ENCODE measurements around a stretch of chr10.

- PRO-cap, result no peak
Observed at GRCh38 chr10:132322674-132323280, 9.2 kb upstream of the LRRC27 start.

GRCh38 chr10:132336719-132337737 lies 5.0 kb downstream of the LRRC27 start:
- PRO-cap, result bidirectional peak, plus-strand start at chr10:132337110, minus-strand start at chr10:132337087; bidirectional peak, plus-strand start at chr10:132337340, minus-strand start at chr10:132337320

DNA sequence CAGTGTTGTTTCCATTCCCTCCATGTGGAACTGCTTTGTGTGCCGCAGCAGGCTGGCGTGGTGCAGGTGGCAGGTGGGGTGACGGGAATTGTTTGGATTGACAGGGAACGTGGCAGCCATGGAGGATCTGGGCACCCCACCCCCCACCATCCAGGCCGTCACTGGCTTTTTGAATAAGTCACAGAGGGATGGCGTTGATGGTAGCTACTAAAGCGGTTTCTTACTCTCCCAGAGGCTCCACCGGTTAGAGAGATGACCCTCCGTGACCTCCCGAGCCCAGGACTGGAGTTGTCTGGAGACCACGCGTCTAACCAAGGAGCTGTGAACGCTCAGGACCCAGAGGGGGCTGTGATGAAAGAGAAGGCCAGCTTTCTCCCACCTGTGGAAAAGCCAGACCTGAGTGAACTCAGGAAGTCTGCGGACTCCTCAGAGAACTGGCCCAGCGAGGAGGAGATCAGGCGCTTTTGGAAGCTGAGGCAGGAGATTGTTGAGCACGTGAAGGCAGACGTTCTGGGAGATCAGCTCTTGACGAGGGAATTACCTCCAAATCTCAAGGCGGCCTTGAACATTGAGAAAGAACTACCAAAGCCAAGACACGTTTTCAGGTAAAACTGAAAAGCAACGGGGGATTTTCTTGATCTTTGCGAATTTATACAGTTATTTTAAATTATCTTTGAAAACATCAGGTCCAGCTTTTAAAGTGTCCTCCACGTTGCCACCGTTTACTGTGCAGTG lies 15.9 kb downstream of the LRRC27 start:
- PRO-cap, result no peak

DNA sequence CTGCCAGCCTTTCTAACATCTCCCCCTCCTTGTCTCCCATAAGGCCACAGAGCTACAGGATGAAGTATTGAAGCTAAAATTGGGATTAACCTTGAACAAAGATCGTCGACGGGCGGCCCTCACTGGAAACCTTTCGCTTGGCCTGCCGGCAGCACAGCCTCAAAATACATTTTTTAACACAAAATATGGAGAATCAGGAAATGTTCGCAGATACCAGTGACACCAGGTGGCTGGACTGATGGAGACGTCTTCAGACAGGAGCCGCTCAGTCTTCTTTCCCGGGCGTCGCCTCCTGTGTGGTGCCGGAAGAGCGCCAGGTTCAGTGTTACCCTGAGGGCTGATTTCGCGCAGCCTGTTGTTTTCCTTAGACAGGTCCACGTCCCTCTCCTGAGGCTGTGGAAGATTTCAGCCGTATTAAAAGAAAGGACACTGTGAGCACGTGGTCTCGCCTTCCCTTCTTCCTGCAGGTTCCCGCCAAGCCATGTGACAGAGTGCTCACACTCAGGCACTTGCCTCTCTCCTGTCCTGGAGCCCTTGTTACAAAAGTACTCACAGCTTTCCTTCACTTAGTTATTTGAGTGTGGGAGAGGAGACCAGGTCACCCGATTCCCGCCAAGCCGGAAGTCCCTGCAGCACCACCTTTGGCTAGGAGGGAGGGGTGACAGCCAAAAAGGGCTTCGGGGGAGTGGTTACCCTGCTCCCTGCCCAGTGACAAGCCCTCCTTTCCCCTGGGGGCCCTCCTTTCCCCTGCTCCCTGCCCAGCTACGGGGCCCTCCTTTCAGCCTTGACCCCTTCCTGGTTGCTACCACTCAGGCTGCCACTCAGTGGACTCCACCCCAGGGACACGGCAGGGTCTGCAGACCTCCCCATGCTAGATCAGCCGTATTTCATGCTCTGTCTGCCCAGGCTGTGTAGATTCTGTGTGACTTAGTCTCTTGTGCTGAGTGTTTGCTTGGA lies 21.7 kb upstream of the PWWP2B start:
- PRO-cap, result no peak

DNA sequence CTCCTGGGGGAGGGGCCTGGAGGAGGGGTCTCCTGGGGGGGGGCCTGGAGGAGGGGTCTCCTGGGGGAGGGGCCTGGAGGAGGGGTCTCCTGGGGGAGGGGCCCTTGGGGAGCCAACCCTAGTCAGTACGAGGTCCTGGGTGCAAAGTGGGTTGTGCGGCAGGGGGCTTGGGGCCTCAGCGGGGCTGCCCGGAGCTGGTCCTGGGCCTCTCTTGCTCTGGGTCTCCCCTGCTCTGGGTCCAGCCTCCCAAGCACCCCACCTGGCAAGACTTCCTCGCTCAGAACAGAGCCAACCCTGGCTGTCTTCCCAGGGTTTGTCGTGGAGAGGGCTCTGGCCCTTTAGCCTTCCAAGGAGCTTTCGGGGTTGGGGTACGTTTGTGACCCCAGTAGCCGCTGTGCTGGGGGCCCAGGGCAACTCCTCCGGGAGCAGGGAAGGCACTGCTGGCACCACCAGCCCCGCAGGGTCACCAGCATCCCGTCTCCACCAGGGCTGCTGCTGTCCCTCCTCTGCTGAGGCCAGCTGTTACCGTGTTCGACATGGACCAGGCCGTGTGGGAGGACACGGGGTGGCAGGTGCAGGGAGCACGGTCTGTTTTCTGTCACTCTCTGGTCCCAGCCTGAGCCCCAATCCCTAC lies 22.7 kb downstream of the PWWP2B start:
- PRO-cap, result no peak

DNA sequence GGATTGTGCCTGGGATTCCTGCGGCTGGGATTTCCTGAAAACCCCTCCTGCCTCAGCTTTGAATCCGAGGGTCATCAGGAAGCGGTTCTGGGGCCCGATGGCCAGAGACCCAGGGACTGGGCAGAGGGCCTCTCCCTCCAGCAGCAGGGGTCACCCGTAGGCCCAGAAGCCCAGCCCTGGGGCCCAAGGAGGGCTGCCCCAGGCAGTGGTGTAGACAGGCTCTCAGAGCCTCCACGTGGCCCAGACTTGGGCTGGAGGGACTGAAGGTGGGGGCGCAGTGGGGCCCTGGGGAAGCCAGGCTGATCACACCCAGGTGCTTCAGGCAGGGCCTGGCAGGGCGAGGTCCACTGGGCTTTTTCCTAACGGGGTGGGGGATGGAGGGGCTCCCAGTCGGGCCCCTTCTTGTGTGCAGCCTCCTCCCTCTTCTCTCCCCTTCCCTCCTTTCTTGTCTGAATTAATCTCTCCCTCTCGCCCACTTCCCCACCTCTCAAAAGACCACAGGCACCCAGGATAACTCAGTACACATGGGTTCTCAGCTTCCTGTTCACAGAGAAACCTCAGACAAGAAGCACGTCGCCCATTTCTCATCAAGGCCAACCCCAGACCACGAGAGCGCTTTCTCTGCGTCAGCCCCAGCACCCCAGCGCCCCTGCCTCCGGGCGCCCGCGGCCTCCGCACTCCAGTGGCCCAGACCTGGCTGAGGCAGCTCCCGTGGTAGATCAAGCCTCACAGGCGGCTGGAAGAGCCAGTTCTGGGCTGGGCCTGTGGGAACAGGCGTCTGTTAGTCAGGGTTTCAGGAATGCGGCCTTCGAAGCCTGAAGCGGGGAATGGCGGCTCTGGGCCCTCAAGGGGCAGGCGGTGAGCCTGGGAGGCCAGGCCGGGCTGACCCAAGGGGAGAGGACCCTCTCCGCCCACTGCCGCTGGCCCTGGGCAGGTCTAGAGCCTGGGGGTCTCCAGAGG lies 50.5 kb downstream of the PWWP2B start:
- PRO-cap, result bidirectional peak, plus-strand start at position 541 of the sequence, minus-strand start at position 262 of the sequence; bidirectional peak, plus-strand start at position 784 of the sequence, minus-strand start at position 695 of the sequence

GRCh38 chr10:132470333-132470933 lies 67.2 kb upstream of the INPP5A start:
- PRO-cap, result no peak

- PRO-cap, result no peak
Observed at GRCh38 chr10:132519015-132519446, 18.6 kb upstream of the INPP5A start.

DNA sequence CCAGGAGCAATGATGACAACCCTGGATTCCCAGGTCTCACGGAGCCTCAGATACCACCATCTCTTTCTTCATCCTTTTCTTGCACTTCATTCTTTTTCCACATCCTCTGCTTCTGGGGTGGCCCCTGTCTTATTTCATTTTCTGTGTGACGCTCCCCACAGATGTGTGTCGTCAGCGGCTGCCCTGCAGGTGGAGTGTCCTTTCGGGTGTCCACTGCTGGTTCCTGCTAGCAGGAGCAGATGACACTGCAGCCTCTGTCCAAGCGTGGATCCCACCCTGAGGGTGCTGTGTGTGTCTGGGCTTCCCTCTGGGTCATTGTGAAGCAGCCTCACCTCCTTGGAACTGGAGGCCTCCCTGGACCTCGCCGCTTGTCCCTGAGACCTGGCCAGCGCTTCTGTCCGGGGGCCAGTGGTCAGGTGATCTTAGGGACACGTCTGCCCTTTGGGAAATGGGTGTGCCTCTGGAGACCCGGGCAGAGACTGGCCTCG lies 48.1 kb downstream of the INPP5A start:
- PRO-cap, result no peak

GRCh38 chr10:132586844-132587813 lies 49.5 kb downstream of the INPP5A start:
- PRO-cap, result no peak

DNA sequence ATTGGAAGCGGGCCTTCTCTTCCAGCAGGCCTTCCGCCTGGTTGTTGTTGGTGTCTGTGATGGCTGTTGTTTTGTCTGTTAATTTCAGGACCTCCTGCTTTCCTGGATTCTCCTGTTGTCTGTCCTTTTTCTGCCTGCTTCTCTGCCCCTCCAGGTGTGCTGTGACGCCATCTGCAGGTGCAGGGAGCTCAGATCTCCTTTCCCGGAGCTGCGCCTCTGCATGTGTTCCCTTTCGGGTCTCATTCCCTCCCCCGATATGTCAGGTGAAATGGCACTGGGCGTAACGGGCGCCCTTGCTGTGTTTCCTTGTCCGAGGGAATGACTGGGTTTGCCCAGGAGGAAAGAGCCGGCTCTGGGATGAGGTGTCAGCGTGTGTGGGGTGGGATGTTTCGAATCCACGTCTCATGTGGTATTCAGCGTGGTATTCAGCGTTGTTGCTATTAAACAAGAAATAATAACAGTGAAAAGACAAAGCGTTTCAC lies 54.0 kb downstream of the INPP5A start:
- PRO-cap, result bidirectional peak, plus-strand start at position 349 of the sequence, minus-strand start at position 241 of the sequence

DNA sequence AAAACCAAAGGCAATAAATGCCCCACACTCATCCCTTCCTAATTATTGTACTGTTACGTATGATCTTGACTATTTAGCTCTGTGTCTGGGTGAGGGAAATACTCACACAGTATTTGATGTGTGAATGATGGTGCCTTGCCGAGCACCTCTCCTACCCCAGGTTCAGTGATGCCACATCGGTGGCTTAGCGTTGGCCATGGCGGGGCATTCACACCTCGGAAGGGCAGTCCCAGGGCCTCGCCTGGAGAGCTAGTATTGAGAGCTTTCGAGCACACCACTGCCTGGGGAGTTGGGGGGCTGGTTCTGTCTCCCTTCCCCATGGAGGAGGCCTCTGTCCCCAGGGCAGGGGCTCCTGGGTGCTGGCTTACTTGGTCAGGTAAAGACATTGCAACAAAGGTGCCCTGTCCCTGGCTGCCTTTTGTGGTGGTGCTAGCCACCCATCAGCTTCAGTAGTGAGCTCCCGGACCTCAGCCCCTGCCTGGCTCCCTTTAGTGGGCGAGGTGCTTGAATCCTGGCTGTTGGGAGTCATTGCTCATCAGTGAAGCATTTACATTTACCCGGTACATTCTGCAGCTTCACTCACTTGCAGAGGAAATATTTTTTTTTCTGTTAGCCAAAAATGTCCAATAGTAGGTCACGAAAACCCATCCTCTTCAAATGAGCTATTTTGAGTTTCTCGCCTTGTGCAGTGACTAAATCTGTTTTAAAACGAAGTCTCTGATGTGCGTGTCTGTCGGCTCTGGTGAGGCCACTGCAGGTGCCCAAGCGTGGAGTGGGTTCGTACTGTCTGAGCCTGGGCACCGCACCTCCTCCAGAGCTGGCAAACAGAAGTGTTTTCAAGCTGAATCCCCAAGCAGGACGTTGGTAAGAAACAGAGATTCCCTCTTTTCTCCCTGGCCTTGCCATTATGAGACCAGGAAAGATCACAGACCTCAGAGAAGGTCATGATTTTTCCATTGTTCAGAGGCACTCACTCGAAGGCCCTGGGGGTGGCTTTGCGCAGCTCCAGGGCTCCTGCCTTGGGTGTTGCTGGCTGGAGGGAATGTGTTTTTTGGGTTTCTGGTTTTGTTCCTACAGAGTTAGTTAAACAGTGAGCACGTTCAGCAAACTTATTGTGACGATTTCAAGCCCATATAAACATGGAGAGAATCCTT lies 95.5 kb downstream of the INPP5A start:
- PRO-cap, result no peak

DNA sequence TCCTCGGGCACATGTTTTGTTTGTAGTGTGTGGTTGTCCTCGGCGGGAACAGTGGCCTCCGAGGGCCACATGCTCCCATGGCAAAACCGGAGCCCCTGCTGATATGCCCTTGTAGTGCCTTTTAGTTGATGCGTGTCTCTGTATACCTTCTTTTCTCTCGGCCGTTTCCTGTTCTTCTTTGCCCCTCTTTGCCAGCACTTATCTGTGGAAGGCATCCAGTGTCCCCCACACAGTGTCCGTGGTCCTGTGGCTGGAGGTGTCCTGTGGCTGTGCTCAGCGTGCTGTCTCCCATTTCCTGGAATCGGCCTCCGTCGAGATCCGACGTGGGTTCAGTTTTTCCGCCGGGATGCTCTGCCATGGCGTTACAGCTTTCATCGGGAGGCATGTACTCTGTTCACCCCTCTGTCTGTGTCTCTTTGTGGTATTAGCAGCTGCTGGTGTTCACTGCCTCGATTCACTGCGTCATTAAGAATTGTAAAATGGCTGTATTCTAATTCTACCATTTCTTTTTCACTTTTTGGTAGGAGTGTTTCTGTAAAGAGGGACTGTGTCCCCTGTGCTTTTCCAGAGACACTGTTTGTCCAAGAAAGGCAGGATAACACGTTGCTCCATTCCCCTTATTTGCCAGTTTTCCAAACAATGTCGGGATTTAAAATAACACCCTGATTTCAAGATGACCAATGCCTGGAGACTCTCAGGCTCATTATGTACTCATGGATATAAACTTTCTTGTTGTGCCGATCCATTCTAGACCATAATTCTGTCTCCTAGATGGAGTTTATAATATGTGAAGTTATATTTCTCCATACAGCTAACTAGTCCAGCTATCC lies 103.2 kb downstream of the INPP5A start:
- PRO-cap, result no peak

GRCh38 chr10:132732557-132733111 lies 53.3 kb downstream of the NKX6-2 start:
- PRO-cap, result no peak

GRCh38 chr10:132782409-132783652 lies 3.1 kb downstream of the NKX6-2 start:
- PRO-cap, result no peak

DNA sequence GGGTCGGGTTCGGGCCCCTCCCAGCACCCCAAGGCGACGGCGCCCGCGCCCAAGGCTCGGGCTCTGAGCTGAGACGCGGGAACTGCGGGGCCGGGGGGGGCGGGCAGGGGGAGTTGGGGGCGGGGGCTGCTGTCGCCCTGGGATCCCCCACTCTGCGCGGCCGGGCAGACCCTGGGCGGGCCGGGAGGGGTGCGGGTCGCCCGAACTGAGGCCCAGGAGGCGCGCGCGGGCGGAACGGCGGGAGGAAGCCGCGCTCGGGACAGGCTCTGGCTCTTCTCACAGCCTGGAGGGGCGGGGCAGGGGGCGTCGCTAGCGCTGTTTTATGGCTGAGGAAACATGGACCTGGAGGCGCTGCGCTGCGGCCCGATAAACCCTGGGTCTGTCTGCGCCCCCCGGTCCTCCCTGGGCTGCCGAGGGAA lies 1.7 kb upstream of the NKX6-2 start:
- PRO-cap, result no peak

DNA sequence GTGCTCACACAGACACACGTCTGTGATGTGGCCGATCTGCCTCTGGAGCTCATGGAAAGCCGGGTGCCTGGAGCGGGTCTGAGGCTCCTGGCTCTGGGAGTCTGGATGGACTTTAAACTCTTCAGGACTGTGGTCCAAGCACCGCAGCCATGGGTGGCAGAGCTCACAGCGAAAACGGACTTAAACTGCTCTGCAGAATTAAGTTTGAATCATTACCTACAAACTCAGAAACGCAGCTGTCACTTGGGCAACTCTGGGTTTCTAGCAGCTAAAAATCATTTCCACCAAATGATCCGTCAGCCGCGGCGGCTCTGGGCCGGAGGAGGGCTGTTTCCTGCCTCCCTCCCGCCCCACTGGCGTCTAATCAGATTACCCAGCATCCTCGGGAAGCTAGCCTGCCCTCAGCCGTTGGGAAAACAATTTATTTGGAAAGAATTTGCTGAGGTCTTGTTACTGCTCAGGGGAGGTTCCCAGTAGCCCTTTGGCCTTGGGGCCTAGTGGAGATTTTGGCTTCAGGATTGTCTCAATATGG lies 65.1 kb upstream of the ADGRA1 start:
- PRO-cap, result no peak

DNA sequence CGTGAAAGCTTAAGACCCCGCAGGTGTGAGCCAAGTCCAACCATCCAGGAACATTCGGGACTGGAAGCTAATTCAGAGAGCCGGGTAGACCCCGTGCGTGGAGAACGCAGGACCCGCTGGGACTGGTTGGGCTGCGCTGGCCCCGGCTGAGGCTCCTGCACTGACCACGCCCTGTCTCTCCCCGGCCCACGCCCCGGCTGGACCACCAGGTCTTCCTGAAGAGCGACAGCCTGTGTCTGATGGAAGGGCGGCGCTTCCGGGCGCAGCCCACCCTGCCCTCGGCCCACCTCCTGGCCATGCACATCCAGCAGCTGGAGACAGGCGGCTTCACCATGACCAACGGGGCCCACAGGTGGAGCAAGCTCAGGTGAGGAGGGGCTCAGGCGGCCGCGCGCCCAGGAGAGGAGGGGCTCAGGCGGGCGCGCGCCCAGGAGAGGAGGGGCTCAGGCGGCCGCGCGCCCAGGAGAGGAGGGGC lies 10.2 kb upstream of the UTF1 start:
- PRO-cap, result no peak

- PRO-cap, result no peak
Observed at GRCh38 chr10:133245448-133246258, 8.0 kb downstream of the VENTX start.

GRCh38 chr10:133281527-133282264 lies 5.0 kb upstream of the ADAM8 start:
- PRO-cap, result no peak

All from mucosa of descending colon (tissue), 1 donor.